HCT116 (cell line): ENCODE measurements around the genes DOK7 and ADRA2C.

DNA sequence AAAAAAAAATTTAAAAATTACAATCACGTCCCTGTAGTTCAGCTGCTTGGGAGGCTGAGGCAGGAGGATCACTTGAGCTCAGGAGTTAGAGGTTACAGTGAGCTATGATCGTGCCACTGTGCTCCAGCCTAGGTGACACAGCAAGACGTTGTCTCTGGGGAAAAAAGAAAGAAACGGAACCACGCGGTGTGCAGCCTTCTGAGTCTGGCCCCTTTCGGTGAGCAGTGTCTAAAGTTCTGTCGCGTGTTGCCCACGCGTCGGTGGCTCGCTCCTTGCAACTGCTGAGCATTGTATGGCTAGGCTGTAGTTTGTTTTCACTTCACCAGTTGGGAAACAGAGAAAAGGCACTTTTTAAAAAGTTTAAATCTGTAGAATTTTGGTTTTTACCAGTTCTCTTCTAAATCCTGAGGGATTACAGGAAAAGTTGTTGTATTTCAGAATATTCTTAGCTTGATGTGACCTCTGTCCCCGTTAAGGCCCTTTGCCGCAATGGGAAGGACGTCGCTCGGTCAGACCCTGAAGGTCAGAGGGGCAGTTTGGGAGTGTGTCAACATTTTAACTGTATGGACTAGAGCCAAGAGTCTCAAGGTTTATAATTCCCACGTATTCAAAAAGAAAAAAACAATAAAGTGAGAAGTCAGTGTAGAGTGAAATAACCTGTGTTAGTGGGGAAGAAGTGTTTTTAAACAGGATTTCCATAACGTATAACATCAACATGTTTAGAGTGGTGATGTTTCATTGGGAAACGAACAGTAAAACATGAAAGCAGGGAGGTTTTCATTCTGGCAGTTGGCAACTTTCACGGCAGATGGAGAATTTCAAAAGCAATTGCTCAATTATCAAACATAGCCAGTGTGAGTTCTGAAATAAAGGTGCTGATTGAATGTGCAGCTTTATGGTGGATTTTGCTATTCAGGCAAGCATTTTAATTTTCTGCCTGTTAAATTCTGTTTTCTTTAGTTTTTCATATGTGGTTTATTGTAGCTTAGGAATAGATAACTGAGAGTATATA lies 45.8 kb upstream of the MSANTD1 start:
- RRBS = no CpG with 5 or more reads among the region's 22 CpGs

DNA sequence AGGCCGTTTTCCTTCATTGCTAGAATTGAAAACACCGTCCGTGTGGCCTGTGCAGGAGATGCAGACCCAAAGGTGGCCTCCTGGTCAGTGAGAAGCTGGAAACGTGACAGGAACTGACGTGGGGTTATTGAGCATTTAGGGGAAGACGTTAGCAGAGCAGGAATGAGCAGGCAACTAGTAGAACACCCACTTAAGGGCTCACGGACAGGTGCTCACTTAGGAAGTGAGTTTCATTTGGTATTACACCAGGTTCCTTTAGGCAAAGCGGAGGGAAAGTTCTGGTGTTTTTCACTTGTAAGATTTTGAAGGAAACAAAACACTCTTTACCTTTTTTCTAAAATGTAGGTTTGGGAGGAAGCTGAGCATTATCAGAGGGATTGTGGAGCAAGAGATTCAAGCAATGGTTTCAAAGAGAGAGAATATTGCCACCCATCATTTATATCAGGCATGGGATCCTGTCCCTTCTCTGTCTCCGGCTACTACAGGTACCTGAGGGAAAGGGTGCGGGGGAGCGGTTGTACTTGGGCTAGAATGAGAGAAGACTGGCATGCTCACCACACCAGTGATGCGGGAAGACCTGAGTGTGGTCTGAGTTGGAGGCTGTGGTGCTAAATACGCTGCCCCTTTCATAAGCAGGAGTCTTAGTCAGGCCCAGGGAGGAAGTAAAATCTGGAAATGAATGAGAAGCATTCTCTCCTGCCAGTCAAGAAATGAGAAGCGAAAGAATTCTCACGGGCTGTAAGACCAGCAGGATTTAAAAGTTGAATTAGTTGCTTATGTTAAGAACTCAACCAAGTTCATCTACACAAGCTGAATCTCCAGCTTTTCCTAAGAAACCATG lies 25.1 kb upstream of the MSANTD1 start:
- RRBS = no CpG with 5 or more reads among the region's 15 CpGs

DNA sequence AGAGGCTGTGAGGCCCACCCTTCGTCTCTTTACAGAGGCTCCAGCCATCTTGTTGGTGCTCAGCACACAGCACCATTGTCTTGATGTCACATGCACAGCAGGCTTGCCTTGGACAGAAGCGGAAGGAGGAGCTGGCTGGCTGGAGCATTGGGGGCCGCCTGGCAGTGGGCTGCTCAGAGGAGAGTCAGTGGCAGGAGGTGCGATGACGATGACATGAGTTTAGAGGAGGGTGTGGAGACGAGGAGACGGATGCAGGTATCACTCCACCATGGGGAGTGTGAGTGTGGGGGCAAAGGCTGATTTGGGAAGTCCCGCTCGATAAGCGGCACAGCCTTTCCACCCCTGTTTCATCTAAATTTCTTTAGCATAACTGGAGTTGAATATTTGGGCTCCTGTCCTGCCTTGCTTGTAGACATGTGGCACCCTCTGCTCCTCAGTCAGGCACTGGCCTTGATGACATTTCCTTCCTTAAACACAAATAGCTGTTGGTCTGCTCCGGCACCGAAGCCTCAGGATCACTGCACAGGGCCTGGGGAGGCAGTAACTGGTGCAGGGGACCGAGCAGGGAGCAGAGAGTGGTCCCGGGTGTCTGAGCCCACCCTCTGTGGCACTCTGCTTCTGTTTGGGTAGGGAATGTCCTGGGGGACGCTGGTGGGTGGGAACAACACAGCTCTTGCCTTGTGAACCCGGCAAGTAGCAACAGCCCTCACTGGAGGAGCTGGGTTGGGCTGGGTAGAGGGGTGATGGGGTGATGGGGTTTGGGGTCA lies 13.5 kb downstream of the RGS12 start:
- RRBS = 96% methylated on average over 5 of the region's 16 CpGs

DNA sequence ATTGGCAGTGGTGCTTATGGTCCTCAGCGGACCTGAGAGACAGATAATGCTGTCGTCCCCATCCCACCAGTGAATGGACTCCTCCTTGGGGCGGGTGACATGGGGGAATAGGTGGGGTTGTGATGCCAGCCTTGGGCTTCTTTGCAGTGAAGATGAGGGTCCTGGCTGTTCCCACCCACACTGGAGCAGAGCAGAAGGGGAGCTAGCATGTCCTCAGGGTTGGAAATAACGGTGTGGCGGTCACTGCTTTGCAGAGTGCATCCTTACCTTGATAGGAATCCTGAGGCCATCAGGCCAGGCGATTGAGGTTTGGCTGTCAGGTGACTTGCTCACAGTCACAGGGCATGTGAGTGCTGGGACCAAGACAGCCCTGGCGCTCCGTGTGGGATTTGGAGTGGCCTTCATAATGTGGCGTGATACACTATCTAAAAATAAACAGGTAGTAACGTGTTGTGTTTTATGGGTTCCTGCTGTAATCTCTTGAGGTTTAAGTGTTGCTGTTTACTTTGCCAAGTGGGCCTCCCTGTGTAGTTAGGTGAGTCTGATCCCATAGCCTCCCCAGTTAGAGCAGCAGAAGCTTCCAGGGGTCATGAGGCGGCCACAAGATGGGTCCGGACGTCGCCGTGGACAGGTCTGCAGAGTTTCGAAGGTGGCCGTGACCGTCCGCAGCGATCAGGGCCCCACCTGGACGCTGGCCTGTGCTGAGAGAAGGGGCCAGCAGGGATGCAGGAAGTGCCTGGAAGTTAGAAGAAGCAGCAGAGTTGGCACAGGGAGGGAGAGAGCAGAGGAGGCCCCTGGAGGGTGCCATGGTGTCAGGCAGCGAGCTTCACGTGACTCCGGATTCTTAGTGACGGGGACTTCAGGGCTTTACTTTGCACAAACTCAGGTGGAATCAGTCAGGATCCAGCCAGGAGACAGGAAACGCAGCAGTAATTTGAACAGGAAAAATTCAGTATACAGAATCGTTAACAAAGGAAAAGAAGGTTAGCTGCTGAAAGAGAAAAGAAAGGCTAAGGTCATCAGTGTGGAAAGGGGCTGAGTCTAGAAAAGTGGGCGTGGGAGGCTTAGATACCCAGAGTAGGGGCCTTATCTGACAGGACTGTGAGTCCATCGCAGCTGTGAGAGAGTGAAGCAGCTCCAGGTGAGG lies 27.7 kb downstream of the RGS12 start:
- RRBS = no CpG with 5 or more reads among the region's 29 CpGs

- RRBS = no CpG with 5 or more reads among the region's 7 CpGs
Observed at GRCh38 chr4:3362298-3362824, 69.5 kb downstream of the RGS12 start.

DNA sequence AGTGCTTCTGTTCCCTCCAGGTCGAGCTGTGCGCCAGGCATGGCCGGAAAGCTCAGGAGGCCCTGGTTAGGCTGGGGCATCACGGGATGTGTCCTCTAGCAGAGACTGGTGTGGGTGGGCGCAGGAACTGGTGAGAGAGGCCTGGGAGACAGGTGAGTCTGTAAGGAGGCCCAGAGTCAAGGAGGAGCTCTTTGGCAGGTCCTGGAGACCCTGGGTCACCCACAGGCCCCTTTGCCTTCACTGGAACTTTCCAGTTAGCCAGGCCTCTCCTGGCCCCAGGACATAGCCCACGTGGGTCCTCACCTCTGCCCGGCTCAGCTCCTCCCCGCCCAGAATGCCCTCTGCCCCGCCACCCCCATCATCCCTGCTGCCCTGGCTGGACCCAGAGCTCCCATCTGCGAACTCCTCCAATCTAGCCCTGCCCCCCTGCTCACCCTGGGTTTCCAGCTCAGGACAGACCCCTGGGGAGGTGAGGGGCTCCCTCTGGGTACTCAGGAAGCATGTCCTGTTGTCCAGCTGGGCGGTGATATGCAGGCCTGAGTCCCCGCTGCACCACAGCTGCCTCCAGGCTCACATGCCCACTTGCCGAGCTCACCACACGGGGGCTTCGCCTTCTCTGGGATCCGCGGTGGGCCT lies 73.9 kb downstream of the RGS12 start:
- RRBS = no CpG with 5 or more reads among the region's 17 CpGs

DNA sequence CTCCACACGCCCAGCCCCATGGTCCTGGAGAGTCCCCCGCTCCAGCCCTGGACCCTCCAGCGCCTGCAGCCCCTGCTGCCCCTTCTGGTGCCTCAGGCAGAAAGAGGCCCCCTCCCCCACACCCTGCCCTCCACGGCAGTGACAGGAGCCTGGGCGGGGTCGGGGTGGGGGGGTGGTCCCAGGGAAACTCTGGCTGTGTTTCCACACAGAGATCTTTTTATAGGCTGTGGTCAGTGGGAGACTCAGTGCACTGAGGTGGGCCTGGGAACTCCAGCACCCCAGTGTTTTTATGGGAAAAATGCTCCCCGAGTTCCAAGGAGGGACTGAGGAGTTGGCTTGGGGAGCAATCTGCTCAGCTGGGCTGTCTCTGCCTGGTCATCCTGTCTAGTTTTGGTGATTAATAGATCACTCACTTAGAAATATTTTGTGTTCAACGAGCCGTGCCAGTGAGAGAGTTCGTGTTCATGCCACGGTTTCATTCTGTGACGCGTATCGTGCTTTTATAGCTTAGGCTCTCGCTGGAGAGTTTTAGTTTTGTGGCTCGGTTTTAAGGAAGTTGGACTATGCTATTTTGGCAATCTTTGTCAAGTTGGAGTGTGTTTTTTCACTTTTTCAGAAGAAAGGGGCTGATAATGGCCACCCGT lies 53.0 kb upstream of the HGFAC start:
- RRBS = no CpG with 5 or more reads among the region's 17 CpGs

GRCh38 chr4:3408597-3409079 lies 33.1 kb upstream of the HGFAC start:
- RRBS = no CpG with 5 or more reads among the region's 10 CpGs

DNA sequence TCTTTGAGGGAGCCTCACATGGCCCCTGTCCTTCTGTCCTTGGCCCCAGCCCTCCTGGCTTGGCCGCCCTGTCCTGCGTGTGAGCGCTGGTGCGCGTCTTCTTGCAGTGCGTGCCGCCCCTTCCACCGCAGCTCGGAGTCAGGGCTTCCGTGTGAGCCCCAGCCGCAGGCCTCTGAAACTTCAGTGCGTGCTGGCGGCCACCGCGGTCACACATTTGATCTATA lies 30.1 kb upstream of the HGFAC start:
- RRBS = no CpG with 5 or more reads among the region's 15 CpGs

- RRBS = 11% methylated on average over 9 of the region's 74 CpGs
Observed at GRCh38 chr4:3462788-3463616, at the start of gene DOK7. TSS of gene DOK7 (plus strand) at chr4:3463306.

GRCh38 chr4:3466310-3466924 lies 3.3 kb downstream of the DOK7 start:
- RRBS = 90% methylated on average over 8 of the region's 31 CpGs

DNA sequence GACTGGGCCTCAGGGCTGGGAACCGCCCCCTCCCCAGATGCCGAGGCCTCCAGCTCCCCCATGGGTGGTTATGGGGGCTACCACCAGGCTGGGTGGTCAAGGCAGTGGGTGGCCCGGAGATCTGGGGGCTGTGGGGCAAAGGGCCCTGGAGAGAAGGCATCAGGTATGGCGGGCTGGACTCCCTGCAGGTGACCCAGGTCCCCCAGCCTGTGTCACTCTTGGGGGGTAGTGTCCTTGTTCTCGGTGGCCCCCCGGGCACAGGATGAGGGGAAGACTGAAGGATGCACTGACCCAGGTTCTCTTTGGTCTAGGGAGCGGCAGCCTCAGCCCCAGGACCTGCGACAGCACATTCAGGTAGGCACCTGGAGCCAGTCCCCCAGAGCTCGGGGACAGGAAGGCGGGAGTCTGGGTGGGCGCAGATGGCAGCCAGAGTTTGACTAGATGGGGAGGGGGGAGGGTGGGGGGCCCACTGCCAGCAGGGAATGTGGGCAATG lies 33.5 kb downstream of the DOK7 start:
- RRBS = no CpG with 5 or more reads among the region's 11 CpGs

- RRBS = 80% methylated on average over 2 of the region's 18 CpGs
Observed at GRCh38 chr4:3576351-3576959, 44.2 kb upstream of the LRPAP1 start.

DNA sequence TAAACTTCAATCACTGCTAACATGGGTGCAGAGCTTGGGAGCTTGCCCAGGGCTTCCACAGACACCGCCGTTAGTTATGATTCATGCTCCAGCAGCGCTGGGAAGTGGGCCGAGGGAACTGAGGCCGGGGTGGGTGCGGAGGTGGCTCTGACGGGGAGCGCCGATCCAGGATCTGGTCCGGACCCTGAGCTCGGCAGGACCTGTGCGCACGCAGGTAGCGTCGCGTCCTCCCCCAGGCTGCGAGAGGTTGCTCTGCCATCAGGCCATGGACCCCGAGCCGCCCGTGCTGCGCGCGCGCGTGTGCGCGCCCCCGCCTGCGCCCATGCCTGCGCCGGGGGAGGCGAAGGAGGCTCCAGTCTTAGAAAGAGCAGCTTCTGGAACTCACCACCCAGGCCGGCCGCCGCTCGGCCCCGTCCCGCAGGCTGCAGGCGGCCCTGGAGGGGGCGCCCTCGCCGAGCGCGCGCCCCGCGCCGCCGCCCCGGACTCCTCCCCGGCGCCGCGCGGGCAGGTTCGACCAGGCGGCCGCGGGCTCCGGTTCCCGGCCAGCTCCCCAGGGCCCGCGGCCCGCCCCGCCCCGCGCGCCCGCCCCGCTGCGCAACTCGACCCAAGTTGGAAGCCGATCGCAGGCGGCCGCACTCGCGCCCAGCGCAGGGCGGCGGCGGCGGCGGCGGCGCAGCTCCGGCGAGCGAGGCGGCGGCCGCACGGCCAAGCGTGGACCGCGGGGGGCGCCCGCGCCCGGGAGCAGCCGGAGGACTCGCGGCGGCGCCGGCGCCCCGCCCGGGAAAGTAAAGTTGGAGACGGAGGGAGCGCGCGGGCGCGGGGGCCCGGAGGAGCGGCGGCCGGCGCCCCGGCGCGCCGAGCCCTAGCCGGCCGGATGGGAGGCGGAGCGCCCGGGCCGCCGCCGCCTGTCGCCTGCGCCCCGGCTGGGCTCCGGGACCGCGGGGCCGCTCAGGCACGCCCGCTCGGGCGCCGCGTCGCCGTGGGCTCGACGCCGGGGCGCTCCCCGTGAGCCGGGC lies 596 bp upstream of the ADRA2C start:
- RRBS = 1% methylated on average over 56 of the region's 153 CpGs

GRCh38 chr4:3766297-3766743 lies at the start of gene ADRA2C:
TSS of gene ADRA2C (plus strand) at chr4:3766385.
- RRBS = 5% methylated on average over 45 of the region's 74 CpGs

DNA sequence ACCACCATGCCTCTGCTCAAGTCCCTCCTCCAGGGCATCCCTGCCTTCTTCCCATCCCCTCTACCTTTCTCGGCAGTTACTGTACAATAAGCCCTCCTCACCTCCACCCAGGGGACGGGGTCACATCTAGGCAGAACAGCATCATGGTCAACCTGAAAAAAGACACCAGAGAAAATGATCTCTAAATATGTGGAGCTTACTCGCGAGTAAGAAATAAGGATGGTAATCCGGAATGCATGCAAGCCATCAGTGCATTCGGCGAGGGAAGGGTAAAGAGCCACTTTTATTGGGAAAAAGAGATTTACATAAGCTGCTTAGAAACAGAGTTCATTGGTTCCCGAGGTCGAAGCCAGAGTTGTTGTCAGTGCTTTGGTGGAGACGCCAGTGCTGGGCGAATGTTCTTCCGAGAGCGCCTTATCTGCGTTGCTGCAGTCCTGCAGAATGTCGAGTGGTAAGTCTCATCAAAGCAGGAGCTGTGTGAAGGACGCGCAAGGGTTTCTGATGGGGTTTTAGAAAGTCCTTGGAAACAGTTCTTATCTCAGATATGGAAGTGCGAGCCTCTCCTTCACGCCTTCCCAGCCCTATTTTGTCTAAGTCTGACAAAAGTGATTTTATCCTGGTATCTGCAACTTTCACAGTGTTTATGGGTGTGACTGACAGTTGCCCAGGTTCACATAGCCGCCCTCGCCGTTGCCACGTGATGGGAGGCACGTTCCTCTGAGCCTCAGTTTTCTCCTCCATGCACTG lies 47.5 kb upstream of the NSG1 start:
- RRBS = no CpG with 5 or more reads among the region's 24 CpGs

- RRBS = no CpG with 5 or more reads among the region's 60 CpGs
Observed at GRCh38 chr4:4385818-4386620, 883 bp upstream of the NSG1 start.

DNA sequence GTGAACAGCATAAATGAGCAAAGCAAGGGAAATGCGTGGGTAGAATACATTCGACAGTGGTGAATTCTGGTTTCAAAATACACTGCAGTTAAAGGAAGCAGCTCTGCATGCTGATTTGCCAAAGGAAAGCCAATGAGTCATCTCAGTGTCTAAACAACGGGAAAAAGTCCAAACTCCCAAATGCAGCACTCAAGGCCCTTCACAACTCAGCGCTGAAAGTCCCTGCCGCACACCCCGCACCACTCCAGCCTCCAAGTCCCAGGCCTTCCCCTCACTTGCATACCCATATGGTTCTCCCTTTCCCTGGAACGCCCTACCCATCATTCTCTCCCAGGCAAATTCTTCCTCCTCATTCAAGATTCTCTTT lies 68.1 kb downstream of the STX18 start:
- RRBS = no CpG with 5 or more reads among the region's 7 CpGs

- RRBS = no CpG with 5 or more reads among the region's 9 CpGs
Observed at GRCh38 chr4:4560549-4561211, 18.8 kb upstream of the STX18 start.

DNA sequence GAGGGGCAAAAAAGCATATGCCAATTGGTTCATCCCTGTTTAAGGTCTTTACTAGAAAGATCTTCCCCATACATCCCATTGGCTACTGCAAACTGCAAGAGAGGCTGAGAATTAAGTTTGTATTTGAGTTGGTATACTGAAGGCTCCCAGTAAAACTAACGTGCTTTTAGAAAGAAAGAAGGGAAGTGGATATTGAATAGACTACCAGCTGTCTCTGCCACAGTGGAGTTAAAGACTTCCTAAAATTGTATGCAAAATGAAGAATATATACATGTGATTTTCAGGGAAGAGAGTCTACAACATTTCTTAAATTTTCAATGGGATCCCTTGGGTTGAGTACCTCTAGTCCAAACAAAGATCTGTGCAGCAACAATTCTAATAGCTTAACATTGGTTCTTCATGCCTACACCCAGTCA lies 62.9 kb upstream of the MSX1 start:
- RRBS = no CpG with 5 or more reads among the region's 1 CpG